ENCODE data around the genes FEV, RETREG2 and STK16.

GRCh38 chr2:218398860-218399012 lies 932 bp upstream of the CTDSP1 start:
- PRO-cap, result no peak

DNA sequence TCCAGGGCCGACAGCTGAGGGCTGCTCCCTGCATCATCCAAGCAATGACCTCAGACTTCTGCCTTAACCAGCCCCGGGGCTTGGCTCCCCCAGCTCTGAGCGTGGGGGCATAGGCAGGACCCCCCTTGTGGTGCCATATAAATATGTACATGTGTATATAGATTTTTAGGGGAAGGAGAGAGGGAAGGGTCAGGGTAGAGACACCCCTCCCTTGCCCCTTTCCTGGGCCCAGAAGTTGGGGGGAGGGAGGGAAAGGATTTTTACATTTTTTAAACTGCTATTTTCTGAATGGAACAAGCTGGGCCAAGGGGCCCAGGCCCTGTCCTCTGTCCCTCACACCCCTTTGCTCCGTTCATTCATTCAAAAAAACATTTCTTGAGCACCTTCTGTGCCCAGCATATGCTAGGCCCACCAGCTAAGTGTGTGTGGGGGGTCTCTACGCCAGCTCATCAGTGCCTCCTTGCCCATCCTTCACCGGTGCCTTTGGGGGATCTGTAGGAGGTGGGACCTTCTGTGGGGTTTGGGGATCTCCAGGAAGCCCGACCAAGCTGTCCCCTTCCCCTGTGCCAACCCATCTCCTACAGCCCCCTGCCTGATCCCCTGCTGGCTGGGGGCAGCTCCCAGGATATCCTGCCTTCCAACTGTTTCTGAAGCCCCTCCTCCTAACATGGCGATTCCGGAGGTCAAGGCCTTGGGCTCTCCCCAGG lies 5.5 kb downstream of the CTDSP1 start:
- PRO-cap, result no peak

GRCh38 chr2:218806295-218806806 lies 24.4 kb downstream of the CYP27A1 start:
- PRO-cap, result no peak

DNA sequence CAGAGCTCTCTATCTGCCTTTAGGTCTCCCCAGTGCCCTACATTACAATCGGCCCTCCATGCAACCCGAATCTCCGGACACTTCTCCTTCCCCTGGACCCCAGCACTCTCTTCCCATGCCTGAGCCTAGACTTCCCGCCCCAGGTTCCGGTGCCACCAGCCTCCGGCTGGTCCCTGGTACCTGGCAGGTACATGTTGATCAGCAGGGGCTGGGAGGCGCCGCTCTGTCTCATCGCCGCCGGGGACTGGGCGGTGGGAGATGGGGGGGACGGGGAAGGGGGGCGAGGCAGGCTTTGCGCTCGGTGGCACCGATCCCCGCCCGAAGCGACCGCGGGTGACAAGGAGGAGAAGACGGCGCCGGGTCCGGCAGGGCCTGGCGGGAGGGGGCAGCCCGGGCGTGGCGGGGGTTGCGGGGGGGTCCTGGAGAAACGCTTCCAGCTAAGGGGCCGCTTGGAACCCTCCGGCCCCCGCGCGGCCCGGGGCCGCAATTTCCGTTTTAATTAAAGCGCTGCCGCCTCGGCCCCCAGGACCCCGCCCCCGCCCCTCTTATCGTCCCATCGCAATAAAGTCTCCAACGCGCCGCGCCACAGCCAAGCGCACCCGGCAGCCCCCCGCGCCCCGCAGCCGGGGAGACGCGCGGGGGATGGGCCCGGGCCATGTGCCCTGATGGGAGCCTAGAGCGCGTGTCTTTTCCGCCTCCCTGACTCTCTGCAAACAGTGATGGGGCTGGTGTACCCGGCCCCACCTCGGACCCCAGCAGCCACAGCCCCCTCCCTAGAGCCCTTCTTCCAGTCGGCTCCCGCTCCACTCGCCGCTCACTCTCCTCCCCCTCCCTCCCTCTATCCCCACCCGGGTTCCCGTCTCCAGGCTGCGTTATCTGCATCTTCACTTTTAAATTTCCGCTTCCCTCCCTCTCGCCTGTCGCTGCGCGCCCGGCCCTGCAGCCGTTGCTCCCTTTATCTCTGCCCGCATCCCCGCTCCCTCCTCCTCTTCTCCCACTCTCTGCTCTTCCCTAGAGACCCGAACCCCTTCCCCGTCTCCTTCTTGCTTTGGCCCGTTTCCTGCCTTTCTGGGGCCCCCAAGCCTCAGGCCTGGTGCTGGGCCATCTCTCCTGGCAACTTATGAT lies at the start of gene FEV:
Gene FEV (minus strand): TSS at position 341 of the 1,125 bp plus-strand sequence.
- PRO-cap, result no peak

DNA sequence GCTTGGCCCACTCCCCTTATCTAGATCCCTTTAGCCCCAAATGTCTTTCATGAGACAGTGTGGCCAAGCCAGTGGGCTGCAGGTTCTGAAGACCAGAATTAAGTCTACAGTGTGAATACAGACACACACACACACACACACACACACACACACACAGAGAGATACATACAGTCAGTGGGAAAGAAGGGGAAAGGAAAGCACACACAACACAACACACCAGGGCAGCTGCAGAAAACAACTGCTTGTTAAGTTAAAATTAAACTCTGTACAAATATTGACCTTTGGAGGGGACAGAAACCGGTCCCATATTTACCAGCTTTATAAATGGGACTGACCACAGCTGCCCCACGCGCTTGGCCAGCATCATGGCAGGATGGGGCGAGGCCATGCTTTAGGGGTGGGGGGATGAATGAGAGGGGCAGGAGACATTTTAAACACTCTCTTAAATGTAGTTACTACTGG lies 49.1 kb downstream of the NHEJ1 start:
- PRO-cap, result no peak

- PRO-cap, result bidirectional peak, plus-strand start at chr2:219178275, minus-strand start at chr2:219178116; bidirectional peak, plus-strand start at chr2:219178596, minus-strand start at chr2:219178578
Measured at GRCh38 chr2:219177982-219179001, at the start of gene RETREG2. Gene RETREG2 (plus strand): TSS chr2:219178275.

GRCh38 chr2:219216070-219216899 lies 2.5 kb downstream of the ABCB6 start:
- PRO-cap, result no peak

DNA sequence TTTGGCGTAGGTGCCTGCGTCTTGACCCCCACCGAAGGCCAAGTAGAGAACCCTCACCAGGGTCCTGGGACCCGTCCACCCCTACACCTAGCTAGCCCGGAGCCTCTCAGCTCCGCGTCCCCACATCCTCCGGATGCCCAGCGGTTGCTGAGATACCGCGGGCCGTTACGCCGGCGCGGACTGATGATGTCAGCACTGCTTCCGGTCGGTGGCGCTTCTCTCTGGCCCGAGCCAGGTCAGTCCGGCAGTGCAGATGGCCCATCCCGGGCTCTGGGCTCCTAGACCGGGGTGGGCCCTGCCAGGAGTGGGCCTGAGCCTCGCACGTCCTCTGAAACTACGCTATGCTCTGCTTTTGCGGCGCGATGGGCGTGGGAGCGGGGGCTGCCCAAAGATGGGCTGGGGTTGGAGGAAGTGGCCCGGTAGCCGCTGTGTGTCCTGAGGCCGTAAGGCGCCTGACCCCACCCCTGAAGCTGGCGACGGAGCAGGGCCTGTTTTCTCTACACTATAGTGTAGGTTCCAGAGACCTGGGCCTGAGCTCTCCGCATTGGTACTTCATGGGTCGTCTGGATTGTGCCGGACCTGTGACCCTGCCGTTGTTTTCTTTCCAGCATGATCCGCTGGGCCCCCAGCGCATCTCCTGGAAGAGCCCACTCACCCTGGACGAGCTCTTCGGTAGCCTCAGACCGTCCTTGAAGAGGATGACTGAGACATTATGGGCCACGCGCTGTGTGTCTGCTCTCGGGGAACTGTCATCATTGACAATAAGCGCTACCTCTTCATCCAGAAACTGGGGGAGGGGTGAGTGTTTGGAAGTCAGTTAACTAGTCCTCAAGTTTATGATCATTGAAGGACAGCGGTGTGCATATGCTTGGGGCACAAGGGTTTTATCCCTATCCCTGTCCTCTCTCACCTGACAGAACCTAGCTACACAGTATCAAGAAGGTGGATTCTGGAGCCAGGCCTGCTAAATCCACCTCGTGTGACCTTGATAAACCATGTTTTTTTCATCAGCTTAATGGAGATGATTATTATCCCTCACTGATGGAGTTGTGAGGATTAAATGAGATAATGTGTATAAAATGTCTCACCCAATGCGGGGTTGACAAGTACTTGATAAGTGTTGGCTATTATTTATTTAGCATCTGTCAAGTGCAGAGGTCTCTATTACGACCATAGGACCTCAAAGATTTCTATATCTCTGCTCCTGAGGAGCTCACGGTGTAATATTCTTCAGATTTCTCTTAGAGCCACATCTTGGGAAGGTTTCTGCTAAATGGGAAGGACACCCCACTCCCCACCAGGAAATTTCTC lies at the start of gene STK16:
Gene STK16 (plus strand): TSS at position 192 of the 1,311 bp plus-strand sequence.
- PRO-cap, result bidirectional peak, plus-strand start at position 281 of the sequence, minus-strand start at position 135 of the sequence; bidirectional peak, plus-strand start at position 533 of the sequence, minus-strand start at position 565 of the sequence

- PRO-cap, result no peak
Measured at GRCh38 chr2:219266259-219266642, 12.5 kb upstream of the TUBA4A start.

DNA sequence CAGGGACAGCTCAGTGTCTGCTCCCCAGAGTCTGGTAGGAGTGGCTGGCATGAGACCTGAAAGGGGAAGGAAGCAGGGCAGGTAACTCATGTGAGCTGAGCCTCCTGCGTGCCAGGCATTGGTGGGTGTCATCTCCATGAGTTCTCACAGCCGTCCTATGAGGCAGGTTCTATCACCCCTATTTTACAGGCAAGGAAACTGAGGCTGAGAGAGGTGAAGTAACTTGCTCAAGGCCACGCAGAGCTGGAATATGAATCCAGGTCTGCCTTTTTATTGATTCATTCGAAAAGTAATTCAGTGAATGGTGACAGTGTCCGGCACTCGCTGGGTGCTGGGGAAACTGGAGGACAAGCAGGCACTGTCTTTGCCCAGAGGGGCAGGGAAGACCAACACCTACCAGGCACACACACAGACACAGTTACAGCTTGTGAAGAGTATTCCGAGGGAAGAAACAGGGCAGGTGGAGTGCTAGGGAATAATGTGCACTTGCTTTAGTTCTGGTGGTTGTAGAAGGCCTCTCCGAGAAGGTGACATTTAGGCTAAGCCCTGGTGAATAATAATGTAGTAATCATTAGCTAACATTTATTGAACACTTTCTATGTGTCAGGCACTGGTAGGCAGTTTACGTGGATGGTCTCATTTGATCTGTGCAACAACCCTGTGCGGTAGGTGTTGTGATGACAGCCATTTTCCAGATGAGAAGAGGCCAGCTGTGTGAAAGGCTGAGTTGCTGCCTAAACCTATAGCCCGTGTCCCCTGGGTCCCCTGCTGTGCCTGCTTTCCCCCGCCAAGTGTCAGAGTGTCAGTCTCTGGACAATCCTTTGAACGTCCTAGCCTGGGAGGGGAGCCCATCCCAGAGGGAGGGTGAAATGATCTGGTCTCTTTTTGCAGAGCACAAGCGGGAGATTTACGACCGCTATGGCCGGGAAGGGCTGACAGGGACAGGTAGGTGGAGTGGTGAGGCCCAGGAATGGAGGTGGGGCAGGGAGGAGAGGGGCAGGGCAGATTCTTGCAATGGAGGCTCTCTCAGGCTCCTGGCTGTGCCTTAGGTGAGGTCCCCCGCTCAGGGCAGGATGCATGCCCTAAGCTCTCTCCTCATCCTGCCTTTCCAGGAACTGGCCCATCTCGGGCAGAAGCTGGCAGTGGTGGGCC lies 2.0 kb downstream of the DNAJB2 start:
- PRO-cap, result no peak

GRCh38 chr2:219378473-219378747 lies 9.3 kb downstream of the DNPEP start:
- PRO-cap, result no peak

GRCh38 chr2:219405495-219406064 lies 12.6 kb upstream of the DES start:
- PRO-cap, result no peak

GRCh38 chr2:219441317-219441736 lies 6.7 kb downstream of the SPEG start:
- PRO-cap, result no peak

DNA sequence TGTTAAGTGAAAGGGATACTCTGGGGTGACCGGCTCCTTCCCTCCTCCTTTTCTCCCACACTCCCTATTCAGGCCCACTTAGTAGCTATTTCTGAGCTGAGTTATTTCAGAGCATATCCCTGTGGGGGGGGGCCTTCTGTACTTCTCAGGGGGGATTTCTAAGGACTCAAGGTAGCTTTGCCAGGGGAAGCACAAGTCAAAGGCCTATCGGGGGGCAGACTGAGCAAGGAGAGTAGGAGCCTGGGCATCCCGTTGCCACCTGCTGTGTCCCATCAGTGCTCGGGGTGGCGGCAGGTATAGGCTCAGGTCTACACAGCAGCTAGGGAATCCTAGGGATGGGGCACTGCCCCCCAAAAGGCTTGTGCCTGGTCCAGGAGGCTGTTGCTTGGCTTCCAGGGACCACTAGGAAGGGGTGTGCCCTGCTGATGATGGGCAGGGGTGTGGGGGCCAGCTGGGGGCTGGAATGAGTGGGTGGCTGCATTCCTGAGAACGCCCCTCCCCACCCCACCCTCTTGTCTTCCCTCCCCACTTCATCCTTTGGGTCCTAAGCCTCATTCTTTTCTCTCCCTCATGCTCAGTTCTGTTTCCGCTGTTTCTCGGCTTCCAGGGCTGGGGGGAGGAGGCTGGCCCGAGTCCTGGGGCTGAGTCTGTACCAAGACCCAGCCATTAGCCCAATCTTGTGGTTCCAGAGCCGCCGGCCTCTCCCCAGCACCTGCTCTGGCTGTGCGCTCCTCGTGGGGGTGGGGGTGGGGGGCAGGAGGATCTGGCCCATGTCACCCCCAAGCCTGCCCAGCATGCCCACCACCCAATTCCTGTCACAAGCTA lies 12.7 kb downstream of the SPEG start:
- PRO-cap, result no peak

DNA sequence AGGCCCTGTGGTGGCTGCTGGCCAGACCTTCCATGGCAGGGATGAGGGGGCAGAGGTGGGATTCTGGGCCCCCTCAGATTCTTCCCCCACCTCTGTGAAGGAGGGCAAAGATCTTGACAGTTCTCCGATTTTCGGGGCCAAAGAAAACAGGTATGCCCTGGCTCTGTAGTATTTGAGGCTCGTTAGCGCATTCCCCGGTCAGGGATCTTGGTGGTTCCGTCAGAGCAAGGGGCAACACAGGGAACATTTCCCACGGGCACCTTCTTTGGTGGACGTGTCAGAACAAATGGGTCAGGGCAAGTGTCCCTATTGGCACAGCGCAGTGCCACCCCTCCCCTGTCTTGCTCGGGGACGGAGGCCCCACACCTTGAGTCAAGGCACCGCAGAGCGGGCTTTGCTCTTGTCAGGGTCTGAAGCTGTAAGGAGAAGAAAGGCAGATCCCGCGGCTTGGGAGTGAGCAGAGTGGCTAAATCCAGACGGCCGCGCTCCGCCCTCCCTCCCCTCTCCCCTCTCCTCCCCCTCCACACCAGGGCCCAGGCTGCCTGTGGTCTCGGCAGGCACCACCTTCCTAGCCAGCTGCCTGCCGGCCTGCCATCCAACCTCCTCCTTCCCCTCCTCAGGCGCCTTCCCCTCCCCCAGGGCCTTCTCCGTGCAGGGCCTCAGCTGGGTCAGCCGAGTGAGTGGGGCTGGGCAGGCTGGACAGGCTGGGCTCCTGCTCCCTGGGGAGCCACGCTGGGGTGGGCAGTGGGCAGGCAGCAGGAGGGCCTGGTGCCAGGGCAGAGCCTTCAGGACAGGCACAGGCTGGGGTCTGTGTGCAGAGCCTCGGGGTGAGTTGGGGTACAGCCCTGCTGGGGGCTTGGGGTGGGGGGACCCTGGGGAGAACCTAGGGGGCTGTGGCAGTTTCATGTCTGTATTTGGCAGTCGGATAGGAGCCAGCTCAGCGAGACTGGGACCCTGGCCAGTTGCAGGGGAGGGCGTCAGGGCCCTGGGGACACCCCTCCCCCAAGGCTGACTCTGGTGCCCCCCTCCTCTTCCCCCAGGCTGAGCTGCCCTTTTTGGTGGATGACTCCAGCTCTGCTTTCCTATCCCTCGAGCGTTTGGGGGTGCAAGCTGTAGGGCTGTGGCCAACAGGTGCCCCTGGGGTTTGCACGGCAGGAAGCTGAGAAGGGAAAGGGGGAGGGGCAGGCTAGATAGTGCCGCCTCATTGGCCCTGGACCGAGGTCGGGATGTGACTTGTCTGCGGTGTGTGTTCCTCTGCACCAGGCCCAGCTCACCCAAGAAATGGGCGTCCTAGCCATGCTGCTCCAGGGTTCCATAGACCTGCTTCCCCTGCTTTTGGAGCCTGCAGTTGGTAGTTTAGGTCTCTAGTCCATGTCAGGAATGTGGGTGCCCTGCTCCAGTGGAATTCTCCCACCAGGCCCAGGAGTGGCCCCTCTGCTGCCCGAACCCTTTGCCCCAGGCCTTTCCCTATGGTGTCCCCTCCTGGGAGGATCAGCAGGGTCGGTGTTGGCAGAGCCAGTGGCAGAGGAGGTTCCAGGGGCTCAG lies 26.1 kb downstream of the SPEG start:
- PRO-cap, result no peak

- PRO-cap, result no peak
Measured at GRCh38 chr2:219508166-219508520, 6.1 kb upstream of the ASIC4 start.

GRCh38 chr2:219560632-219561117 lies 10.7 kb downstream of the OBSL1 start:
- PRO-cap, result no peak

- PRO-cap, result no peak
Measured at GRCh38 chr2:219567893-219568628, 3.3 kb downstream of the OBSL1 start.

DNA sequence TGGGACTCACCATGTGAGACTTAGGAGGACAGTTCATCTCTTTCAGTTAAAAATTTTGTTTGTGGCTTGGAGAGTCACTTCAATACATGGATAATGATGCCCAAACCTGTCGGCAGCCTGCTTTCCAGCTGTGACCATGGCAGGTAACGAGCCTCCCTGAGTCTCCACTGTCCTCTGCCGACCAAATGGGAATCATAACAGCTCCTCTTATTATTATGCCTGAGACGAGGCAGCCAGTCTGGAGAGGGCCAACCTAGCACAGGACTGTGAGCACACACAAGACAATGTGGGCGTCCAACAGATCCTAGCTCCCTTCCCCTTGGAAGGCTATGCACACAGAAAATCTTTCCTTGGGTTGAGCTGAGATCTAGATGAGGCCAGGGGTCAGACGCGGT lies 950 bp upstream of the SLC4A3 start:
- PRO-cap, result no peak

DNA sequence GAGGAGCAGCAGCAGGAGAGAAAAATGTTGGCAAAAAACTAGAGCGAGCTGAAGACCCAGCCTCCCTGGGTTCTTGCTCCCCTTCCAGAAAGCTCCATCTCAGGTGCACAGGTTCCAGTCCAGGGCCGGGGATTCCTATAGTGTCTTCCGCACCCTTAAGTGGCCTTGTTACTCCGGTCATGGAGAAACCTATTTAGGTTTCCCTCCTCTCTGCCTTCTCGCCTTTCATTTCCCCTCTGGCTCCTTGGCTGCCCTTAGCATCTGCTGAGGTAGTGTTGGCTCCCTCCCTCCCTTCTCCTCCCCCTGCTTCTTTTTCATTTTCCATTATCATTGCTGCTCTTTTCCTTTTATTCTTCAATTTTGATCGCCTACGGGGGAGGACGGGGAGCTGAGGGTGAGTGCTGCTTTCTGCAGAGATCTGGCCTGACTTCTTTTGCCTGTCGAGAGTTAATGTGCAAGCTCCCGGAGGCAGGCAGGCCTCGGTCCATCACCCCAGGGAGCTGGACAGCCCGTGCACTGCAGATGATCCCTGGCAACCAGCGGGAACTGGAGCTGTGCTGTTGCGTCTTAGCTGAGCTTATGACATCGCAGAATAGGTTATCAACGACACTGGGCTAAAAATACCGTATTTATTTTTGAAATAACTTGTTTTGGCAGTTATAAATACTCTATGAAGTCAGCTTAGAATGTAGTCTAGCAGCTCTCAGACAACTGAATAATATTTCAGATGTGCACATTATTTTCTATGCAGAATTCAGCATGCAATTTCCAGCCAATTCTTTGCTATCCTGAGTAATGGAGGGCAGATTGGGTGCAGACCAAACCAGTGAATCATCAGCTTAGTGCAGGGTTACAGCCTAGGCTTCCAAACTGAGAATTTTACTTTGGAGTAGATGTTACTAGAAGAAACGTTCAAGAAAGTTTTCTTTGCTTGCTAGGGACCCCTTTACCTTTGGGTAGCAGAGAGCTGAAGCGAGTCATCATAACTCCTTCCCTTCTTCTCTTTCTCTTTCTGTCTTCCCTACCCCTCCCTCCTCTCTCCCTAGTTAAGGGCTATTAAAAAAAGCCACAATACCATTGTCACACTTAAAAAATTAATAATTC lies 141.9 kb downstream of the SLC4A3 start:
- PRO-cap, result no peak